UCH-1 (cell line): Measurements from ENCODE around the genes MFSD5 and ESPL1.

DNA sequence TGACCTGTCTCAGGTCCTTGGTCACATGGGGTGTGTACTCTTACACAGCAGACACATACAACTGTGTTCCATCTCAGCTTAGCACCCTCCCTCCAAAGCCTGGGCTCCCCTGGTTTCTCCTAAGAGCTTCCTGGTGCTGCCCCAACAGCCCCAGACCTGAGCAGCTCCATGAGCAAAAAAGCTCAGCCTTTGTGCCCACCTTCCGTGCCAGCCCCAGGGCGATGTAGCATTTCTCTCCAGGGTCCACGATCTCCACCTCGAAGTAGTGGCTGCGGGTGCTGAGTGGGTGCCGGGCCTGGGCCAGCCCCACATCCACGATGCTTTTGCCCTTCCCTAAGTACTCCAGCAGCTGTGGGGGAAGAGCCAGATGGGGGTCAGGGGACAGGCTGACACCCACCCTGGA is 11.2 kb downstream of the SPRYD3 start:
- RRBS: no CpG with 5 or more reads among the region's 7 CpGs

DNA sequence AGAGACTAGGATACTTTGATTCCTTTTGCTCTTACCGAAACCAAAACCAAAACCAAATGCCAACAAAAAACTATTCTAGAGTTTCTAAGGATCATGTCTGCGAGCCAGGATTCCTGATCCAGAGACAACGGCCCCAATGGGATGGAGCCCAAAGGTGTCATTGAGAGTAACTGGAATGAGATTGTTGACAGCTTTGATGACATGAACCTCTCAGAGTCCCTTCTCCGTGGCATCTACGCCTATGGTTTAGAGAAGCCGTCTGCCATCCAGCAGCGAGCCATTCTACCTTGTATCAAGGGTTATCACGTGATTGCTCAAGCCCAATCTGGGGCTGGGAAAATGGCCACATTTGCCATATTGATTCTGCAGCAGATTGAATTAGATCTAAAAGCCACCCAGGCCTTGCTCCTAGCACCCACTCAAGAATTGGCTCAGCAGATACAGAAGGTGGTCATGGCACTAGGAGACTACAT is 27.3 kb upstream of the ZNF740 start:
- RRBS: no CpG with 5 or more reads among the region's 8 CpGs

DNA sequence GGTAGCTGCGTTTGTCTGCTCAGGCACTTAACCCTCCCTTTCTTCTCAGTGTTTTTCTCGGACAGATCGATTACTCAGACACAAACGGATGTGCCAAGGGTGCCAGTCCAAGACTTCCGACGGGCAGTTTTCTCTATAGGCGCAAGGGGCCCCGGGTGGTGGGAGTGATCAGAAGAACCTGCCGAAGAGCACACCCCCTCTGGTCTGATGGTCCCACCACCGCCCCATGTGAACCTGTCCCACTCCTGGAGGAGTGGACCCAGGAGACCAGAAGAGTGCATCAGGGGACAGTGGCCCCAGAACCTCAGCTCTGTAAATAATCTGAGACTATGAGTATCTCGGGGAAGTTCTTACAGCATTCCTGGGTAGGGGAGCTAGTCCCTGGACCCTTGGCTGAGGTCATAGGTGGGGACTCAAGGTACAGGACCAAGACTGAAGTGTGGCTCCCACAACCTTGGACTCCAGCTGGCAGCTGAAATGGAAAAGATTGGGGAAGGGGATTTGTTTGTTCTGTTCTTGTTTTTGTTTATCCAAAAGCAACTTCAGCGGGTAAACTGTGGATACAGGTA is 6.8 kb upstream of the CSAD start:
- RRBS: no CpG with 5 or more reads among the region's 12 CpGs

GRCh38 chr12:53189257-53190315 is 8.9 kb upstream of the CSAD start:
- RRBS: no CpG with 5 or more reads among the region's 12 CpGs

DNA sequence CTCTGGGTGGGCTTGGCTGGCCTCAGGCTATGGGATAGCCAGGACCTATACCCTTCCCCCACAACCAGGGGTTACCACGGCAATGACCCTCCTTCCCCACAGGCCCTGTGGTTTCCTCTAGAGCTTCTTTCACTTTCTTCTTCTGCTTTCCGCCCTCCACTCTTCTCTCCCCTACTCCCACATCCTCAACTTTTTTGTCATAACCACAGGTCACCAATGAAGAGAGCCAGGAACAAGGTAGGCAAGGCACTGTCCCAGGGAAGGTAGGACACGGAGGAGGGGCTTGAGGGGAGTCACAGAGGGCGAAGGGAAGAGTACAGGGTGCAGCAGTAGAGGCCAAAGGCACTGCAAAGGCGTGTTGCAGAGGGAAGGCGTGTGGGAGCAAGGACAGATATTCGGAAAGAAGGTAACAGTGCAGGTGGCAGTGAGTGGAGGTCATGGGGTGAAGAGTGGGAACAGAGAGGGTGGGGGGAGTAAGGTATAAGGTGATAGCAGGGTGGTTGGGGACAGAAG is 2.0 kb upstream of the ITGB7 start:
- RRBS: no CpG with 5 or more reads among the region's 7 CpGs

- RRBS: no CpG with 5 or more reads among the region's 30 CpGs
Measured at GRCh38 chr12:53218393-53219279, 11.6 kb upstream of the ITGB7 start.

DNA sequence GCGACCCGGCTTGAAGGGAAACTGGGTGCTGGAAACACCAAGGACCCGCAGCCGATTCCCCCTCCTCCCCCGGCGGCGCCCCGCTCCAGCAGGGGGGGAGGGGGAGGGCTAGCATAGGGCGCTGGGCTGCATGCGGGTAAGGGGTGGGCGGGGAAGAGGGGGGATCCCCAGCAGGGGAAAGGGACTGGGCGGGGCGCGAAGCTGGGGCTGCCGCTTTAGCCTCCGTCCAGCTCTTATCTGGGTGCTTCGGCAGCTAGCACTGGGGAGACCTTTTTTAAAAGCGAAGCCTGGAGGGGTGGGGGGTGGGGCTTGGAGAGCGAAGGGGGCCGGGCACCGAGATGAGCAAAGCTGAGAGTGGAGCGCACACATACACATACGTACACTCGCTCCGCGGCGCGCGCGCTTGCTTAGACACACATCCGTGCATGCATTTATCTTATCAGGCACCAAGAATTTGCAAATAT is 11.9 kb downstream of the RARG start:
- RRBS: 4% methylated on average over 4 of the region's 31 CpGs

DNA sequence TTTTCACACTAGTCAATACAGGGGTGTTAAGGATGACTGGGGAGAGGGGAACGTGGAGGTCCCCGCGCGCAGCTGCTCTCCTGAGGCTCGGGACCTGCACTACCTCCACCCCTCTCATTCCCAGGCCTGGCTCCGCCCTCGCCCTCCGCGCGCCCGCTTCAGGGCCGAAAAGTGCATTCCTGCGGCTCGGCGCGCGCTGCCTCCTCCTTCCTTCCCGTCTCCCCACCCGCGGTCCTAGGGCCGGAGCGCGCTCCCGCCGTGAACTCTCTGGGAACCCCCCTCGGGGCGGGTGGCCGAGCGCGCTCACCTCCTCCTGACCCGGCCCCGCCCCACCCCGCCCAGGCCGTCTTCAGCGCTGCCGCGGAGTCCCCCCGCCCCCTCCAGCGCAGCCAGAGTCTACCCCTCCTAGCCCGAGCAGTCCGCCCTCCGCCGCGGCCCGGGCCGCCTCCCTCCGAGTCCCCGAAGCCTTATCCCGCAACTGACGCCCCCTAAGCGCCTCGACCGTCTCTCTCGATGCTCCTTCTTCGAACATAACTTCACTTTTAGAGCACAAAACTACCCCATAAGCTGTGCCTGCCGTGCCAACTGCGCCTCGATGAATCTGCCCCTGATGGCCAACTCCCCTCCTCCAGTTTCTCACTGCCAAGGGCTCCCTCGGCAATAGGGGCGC is 11.1 kb downstream of the RARG start:
- RRBS: 1% methylated on average over 10 of the region's 60 CpGs

DNA sequence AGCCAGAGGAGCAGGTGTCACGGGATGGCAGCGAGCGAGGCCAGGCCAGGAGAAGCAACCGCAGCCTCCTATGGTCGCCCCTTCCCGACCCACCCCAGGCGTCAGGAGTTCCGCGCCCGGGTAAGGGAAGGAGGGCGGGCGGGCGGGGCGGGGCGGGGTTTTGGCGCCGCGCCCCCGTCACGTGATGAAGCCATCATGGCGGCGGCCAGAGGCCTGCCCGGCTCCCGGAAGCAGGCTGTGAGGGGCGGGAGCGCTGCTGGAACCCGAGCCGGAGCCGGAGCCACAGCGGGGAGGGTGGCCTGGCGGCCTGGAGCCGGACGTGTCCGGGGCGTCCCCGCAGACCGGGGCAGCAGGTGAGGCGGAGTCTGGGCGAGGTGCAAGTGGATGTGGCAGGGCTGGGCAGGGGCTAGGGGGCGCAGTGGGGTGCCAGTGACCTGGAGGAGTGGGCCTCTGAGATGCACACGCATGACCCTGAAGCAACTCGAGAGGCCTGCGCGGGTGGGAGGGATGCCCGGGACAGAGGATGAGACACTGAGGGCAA is at the start of gene MFSD5:
Gene MFSD5, plus strand, starts transcription at position 180 of the 541 bp plus-strand sequence.
- RRBS: 7% methylated on average over 9 of the region's 45 CpGs

- RRBS: 3% methylated on average over 21 of the region's 64 CpGs
Measured at GRCh38 chr12:53267955-53268798, at the start of gene ESPL1. TSS of gene ESPL1 (plus strand) at chr12:53268299.

DNA sequence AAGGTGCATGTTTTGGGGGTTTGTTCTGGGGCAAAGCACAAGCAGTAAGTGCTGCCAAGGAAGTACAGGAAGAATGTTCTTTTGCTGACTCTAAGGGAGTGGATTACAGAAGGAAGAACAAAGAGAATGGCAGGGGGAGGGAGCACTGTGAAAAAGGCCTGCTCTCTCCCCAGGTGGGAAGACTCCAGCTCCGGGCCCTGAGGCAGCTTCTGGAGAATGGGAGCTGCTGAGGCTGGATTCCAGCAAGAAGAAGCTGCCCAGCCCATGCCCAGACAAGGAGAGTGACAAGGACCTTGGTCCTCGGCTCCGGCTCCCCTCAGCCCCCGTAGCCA is 7.0 kb upstream of the PFDN5 start:
- RRBS: no CpG with 5 or more reads among the region's 4 CpGs

- RRBS: no CpG with 5 or more reads among the region's 7 CpGs
Measured at GRCh38 chr12:53324420-53324661, 2.9 kb upstream of the AAAS start.

- RRBS: 13% methylated on average over 19 of the region's 75 CpGs
Measured at GRCh38 chr12:53324662-53325536, 3.5 kb upstream of the AAAS start.

DNA sequence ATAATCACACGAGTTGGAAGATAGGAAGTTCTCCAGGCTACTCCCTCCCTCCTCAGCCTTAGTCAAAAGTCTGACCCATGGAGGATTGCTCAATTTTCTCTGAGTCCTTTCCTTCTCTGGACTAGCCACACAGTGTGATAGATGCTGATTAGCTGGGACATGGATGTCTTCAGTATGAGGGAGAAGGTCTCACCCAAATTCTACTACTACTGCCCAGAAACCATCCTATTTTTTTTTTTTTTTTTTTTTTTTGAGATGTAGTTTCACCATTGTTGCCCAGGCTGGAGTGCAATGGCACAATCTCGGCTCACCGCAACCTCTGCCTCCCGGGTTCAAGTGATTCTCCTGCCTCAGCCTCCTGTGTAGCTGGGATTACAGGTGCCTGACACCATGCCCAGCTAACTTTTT is 14.5 kb upstream of the SP1 start:
- RRBS: no CpG with 5 or more reads among the region's 4 CpGs

DNA sequence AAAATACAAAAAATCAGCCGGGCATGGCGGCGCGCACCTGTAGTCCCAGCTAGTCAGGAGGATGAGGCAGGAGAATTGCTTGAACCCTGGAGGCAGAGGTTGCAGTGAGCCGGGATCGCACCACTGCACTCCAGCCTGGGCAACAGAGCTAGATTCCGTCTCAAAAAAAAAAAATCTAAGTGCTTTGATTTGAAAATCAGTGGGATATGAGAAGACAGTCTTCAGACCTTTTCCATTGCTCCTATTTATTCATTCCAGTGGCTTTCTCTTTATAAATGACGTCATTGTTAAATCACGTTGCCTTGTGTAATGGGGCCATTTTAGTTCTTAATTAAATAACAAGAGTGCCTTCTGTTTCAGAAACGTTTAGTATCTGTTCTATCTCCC is 10.5 kb downstream of the SP1 start:
- RRBS: no CpG with 5 or more reads among the region's 10 CpGs

GRCh38 chr12:53424656-53425260 is 1.1 kb downstream of the AMHR2 start:
- RRBS: no CpG with 5 or more reads among the region's 5 CpGs

- RRBS: no CpG with 5 or more reads among the region's 7 CpGs
Measured at GRCh38 chr12:53427995-53428571, 4.4 kb downstream of the AMHR2 start.

GRCh38 chr12:53455175-53455747 is 3.4 kb downstream of the PCBP2 start:
- RRBS: no CpG with 5 or more reads among the region's 5 CpGs

DNA sequence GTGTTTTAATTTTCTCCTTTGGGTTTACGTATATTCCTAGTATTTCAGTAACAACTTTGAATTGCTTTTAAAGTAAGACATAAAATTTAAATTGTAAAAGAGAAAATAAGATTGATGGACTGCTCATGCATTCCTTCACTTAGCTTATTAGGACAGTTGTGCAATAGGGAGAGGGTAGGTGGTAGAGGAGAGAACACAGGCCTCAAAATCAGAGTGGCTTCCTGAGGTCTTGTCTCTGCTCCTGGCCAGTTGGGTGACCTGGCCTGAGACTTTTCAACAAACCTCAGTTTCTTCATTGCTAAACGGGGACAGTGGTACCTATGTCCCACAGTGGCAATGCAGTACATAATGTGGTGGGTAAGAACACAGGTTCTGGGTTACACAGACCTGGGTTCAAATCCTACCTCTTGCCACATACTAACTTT is 2.6 kb downstream of the MAP3K12 start:
- RRBS: no CpG with 5 or more reads among the region's 2 CpGs

- RRBS: no CpG with 5 or more reads among the region's 13 CpGs
Measured at GRCh38 chr12:53502273-53502948, 1.3 kb downstream of the TARBP2 start.